Camera-type eye (tissue), 1 donor: Measurements from ENCODE around the genes TRO, FAM104B, USP51, FOXR2, KLF8 and SPIN3.

GRCh38 chrX:53679941-53680449 is 6.5 kb downstream of the HUWE1 start:
- RAMPAGE, long total RNA = no peak

GRCh38 chrX:53745346-53745579 is 58.7 kb upstream of the HUWE1 start:
- RAMPAGE, long total RNA = no peak

DNA sequence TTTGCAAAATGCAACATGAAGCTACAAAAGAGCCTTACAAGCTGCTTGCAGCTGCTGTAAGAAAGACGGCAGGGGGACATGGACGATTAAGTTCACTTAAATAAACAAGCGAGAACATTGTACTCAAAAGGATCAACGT is 1.2 kb upstream of the PHF8 start:
- RAMPAGE, long total RNA = no peak

GRCh38 chrX:54047432-54047931 is 3.2 kb upstream of the PHF8 start:
- RAMPAGE, long total RNA = no peak

- RAMPAGE, long total RNA = no peak
Observed at GRCh38 chrX:54440552-54441199, 472 bp downstream of the TSR2 start.

- RAMPAGE, long total RNA = no peak
Observed at GRCh38 chrX:54474386-54474903, 21.6 kb downstream of the FGD1 start.

DNA sequence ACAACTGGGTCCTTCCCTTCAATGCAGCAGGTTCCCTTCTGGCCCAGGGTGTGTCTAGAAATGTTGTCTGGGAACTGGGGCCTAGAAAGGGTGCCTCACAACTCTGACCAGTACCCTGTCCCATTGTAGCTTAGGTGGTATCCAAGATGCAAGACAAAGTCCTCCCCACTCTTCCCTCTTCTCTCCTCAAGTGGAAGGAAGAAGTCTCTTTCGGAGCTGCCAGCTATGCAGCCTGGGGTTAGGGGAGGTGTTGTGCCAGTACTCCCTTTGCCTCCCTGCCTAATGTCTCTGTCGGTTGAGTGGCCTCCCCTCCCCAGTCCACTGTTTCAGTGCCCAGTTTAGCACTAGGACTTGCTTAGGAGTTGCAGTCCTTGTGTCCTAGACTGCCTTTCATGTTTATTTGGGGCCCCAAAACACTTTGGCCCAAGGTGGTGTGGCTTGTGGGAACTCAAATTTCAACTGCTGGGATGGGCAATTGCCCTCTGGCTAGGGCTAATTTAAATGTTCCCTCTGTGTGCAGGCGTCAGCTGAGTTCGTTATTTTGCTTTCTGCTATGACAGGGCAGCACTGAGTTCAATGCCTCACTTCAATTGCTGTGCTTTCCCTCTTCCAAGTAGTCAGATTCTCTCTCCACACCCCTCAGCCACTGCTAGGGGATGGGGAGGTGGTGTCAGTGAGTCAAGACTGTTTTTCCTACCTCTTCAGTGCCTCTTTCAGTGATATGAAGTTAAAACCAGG is 51.3 kb downstream of the ITIH6 start:
- RAMPAGE, long total RNA = no peak

DNA sequence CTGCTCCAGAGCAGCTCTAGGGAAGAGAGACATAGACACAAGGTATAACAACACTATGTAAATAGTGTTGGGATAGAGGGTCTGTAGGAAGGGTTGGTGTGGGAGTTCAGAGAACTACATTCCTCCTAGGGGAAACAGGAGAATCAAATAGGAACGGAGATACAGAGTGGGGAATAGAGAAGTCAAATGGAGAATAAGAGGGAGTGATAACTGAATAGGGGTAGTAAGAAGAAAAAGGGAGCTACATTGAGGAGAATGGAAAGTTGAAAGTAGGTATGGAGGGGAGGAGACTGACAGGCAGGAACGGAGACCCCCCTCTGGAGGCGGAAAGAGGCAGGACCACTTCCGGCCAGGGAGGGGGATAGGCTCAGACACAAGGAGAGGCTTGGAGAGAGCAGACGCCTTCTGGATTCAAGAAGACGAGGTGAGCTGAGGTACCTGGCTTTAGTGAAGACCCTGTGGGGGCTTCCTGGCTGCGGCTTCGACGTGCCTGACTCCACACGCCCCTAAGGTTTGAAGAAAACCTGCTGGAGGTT is at the start of gene TRO:
Gene TRO, plus strand, starts transcription at position 370 of the 536 bp plus-strand sequence.
- RAMPAGE, long total RNA = start-site peak on the plus strand centred at position 386 of the sequence, 45 bp wide, 564 reads

DNA sequence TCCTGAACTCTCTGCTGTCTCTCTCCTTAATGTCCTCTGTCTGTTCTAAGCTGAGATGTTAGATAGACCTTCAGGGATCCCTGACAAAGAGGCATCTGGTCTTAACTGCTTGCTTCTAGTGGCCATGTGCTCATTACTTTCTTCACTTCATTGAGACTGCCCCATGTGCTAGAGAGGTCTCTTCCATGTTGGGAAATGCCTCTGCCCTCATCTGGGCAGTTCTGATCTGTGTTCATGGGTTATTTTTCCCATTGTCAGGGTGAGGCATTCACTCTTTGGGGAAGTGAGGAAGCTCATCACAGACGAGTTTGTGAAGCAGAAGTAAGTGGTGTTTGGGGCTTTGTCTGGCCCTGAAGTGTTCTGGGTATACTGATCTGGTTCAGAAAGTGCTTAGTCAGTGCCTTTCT is 6.2 kb downstream of the TRO start:
- RAMPAGE, long total RNA = no peak

GRCh38 chrX:54998249-54999067 is 1.7 kb upstream of the APEX2 start:
- RAMPAGE, long total RNA = no peak

- RAMPAGE, long total RNA = no peak
Observed at GRCh38 chrX:55142436-55143061, 18.4 kb downstream of the FAM104B start.

- RAMPAGE, long total RNA = start-site peak on the minus strand at chrX:55161139-55161168, 151 reads
Observed at GRCh38 chrX:55160569-55161531, at the start of gene FAM104B. TSS of gene FAM104B (minus strand) at chrX:55161185.

DNA sequence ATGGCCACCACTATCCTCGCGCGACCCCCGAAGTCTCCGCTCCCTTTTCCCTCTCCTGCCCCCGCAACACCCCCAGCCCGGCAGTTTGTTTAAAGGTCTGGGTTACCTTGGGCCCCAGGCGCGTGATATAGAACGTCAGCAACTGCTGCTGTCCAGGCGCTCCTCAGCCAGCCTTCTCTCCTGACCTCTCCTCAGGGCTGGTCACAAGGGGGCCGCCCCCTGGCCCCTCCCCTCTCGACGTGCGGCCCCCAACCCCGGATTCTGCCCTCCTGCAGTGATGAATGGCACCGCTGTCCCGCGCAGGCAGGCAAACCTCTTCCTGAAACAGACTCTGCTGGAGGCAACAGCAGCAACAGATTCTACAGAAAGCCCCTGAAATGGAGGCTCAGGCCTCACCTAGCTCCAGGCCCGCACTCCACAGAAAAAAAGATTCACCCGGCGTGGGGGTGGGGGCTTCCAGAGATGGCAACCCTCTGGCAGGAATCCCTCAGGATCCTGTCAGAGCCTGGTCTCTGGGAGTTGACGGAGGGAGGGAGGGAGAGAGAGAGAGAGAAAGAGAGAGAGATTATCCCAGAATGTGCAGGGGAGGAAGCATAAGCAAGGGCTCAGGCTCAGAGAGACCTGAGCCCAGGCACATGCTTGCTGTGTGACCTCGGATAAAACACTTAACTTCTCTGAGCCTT is at the start of gene USP51:
Gene USP51, minus strand, starts transcription at position 179 of the 683 bp plus-strand sequence.
- RAMPAGE, long total RNA = no peak

GRCh38 chrX:55623096-55623564 is at the start of gene FOXR2:
TSS of gene FOXR2 (plus strand) at chrX:55623400.
- RAMPAGE, long total RNA = no peak

- RAMPAGE, long total RNA = no peak
Observed at GRCh38 chrX:55937316-55938205, 220.0 kb downstream of the RRAGB start.

GRCh38 chrX:56232121-56232585 is at the start of gene KLF8:
TSS of gene KLF8 (plus strand) at chrX:56232356.
- RAMPAGE, long total RNA = no peak

GRCh38 chrX:56563929-56565145 is 910 bp downstream of the UBQLN2 start:
- RAMPAGE, long total RNA = no peak

GRCh38 chrX:56780748-56781348 is 51.8 kb downstream of the NBDY start:
- RAMPAGE, long total RNA = no peak

DNA sequence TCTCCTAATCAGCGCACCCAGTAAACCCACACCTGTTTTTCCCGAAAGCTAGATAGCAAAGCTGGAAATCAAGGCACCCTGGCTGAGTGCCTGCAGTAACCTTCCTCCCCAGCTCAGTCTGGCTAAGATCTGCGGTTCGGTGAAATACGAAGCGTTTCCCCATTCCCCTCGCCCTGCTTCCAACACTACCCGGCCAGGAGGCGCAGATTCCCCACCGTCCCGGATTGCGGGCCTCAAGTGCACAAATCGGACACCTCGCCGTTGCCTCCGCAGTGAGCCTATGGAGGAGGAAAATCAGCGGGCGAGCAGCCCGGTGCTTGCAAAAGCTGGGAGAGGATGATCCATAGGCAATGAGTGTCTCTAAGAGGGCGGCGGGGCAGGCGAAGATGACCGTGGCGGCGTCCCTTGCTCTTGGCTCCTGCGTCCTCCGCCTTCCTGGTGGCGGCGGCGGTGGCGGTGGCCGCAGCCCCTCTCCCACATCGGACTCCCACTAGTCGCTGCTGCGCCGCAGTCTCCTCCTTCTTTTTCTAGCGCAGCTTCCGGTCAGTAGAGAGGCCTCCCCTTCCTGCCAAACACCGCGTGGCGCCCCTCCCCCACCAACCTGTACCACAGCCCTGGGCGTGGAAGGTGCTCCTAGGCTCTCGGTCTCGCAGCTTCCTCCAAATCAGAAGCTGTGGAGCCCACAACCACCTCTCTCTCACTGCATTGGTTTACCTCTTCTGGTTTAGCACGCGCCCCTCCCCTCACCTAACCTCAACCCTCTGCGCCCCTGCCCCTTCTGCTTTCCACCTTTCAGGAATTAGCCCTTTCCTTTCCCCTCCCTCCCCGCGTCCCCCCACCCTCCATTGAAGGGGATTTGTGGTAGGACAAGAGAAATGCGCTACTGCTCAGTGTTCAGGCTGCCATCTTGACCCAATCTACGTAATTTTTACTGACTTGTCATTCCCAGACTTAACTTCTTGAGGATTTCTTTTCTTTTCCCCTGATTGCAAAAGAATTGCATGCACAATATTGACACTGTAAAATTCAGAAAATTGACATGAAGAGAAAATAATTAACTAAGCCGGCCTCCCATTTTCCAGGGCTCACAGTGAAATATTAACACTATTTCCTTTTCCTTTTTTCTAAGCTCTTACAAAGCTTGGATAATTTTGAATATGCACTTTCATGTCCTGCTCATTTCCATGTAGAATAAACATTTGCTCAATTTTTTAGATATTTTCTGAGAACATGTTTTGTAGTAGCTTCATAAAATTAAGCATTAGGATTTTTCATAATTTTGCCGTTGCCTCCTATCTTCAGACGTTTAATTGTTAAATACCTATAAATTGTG is at the start of gene SPIN3:
Gene SPIN3, minus strand, starts transcription at position 515 of the 1,333 bp plus-strand sequence.
- RAMPAGE, long total RNA = no peak

DNA sequence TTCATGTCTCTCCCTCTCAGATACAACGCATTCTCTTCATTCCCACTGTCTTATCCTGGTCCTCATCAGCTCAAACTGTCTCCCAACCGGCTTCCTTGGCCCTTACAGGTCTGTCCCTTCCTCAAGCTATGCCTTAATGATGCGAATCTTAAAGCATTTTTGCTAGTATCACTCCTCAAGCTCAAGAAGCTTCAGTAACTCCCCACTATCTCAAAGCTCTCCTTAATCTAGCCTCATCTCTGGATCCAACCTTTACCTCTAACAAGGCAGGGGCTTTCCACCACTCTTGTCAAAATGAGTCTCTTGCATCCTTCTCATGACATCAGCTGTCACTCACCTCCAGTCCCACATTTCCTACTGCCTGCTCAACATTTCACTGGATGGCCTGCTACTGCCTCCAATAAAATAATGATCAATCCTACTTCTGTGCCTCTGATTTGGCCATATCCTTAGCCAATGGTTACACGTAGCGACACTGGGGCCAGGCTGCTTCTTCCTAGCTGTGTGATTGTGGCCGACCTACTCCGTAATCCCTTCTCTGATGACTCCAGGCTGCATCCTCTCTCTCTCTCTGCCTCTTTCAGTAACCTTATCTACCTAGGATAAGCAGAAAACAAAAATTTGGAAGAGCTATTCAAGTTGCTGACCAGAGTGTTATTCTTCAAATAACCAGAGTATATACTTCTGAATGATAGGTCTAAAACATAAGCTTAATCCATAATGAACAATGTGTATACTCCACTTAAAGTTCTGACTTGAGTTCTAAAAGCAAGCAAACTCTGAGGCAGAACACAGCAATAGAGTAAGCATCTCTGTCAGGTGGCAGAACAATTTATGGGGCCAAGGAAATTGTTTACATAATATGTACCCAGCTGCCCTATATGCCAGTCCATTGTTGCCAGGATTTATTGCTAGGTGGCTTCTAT is 52.3 kb downstream of the ARHGEF9 start:
- RAMPAGE, long total RNA = no peak